ENCODE data around the gene RGMB.

GRCh38 chr5:95931559-95931783 is 30.2 kb downstream of the ELL2 start:
- PRO-cap = no peak

GRCh38 chr5:95962693-95963155 is 1.1 kb upstream of the ELL2 start:
- PRO-cap = no peak

DNA sequence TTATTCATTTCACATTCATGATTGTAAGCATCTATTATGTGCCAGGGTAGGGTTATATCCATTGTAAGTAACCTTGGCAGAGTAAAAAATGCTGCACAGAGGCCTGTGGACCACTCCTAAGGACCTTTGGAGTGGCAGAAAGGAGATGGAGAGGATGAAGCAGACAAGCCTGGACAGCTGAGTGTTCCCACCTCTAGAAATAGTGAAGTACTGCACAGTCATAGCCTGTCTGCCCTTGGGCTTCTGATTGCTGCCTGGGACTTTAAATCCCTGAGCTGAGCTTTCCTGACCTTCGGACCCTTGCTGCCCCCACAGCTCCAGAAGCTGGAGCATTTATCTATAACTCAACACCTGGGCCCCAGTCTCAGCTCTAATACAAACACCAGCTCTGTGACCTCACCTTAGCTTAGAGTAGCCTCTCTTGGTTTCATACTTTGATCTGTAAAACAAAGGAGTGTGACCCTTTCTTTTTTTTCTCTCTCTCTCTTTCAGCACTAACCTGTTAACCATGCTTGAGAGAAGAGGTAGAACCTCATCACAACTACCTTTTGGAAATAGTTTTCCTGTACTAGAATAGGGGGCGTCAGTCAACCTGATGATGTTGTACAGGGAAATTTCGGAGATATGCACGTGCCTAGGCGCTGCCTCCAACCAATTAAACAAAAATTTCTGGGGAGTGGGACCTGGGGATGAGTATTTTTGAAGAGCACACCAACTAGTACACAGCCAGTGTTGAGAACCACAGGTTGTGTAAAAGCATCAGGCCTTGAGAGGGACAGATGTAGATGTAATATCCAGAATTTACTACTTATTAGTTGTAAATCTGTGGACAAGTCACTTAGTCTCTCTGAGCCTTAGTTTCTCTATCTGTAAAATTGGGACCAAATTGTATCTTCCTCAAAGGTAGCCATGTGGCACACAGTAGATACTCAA is 25.4 kb upstream of the ELL2 start:
- PRO-cap = no peak

GRCh38 chr5:96125205-96126097 is 163.8 kb upstream of the ELL2 start:
- PRO-cap = no peak

GRCh38 chr5:96584576-96585082 is 77.5 kb upstream of the CAST start:
- PRO-cap = no peak

DNA sequence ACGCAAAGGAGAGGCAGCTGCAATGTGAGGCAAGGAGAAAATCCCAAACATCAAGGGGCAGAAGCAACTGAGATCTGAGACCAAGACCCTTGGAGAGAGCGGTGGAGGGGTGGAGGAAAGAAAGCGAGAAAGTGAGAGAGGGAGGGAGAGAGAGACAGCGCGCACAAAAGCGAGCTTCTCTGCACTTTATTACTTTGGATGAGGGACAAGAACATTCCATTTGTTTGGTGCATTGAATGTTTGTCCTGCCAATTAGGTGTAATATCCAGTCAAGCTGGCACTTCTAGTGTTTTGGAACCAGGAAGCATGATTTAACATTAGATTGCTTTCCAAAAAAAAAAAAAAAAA is 1.4 kb downstream of the CAST start:
- PRO-cap = no peak

- PRO-cap = no peak
Measured at GRCh38 chr5:96744263-96745009, 63.3 kb downstream of the ERAP1 start.

- PRO-cap = no peak
Measured at GRCh38 chr5:96764883-96765553, 42.7 kb downstream of the ERAP1 start.

- PRO-cap = bidirectional peak, plus-strand start at chr5:96808539, minus-strand start at chr5:96808352
Measured at GRCh38 chr5:96808229-96808782, 561 bp upstream of the ERAP1 start.

GRCh38 chr5:96885632-96886481 is 9.6 kb downstream of the ERAP2 start:
- PRO-cap = no peak

- PRO-cap = no peak
Measured at GRCh38 chr5:96921456-96922021, 14.3 kb upstream of the LNPEP start.

DNA sequence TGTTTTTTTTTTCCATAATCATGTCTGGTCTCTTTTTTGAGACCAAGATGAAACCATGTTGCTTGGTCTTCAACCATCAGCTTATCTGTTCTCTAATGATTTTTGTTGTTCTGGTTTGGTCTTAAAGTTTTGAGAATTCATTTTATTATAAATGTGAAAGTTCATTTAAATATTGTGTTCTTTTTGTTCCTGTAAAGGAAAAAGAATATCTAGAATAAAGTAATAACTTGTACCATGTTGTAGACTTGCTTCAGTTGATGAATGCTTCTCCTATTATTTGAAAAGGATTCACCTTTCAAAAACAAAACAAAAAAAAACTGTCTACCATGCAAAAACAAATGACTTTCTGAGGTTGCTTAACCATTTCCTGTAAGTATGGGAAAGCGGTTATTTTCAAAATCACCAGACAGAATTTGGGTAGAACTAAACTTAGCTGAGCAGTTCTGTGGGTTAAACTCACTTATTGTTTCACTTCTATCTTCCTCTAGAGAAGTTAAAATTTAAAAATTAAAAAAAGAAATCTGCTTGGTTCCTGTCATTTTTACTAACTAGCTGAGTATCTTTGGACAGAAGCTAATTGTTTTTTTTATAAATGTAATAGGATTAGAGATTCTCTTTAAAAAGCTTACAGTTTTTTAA is 25.1 kb downstream of the LNPEP start:
- PRO-cap = no peak

DNA sequence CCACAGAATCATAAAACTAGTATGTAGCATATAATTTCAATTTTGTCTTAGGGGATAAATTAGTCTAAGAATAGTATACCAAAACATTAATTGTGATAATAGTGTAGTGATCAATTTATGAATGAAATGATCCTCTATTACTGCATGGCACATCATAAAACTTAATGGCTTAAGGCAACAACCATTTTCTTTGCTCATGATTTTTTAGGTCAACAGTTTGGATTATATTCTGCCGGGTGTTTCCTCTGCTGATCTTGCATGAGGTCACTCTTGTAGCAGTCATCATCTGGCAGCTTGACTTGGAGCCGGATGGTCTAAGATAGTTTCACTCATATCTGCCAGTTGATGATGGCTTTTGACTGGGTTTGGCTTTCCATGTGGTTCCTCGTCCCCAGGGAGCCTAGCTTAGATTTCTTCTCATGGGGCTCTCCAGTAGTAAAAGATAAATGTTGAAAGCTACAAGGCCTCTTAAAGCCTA is 27.3 kb downstream of the LNPEP start:
- PRO-cap = no peak

- PRO-cap = no peak
Measured at GRCh38 chr5:97073606-97073935, 68.8 kb downstream of the LIX1 start.

DNA sequence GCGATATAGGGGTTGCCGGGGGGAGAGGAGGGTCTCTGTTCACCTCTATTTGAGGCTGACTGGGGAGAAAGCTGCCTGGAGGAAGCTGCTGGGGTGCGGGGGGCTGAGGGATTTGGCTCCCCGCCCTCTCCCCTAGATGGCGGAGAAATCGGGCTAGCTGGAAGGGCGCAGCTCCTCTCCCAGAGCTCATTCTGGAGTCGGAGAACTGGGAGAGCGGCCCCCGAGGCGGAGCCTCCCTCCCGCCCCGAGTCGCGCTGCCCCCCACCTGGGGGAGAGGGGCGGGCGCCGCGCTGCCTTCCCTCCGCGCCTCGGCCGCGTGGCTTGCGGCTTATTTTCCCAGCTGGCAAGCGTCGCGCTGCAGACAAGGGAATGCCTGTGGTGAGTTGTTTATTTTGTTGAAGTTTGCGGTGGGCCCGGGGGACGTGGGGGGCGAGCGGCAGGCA is 4.2 kb upstream of the RGMB start:
- PRO-cap = no peak

GRCh38 chr5:98770694-98770949 is 2.8 kb upstream of the RGMB start:
- PRO-cap = no peak

- PRO-cap = bidirectional peak, plus-strand start at chr5:98773635, minus-strand start at chr5:98773442; unidirectional peak, plus-strand start at chr5:98773786
Measured at GRCh38 chr5:98773543-98774023, at the start of gene RGMB. TSS of gene RGMB (plus strand) at chr5:98773663.

- PRO-cap = no peak
Measured at GRCh38 chr5:98787241-98787741, 13.8 kb downstream of the RGMB start.

DNA sequence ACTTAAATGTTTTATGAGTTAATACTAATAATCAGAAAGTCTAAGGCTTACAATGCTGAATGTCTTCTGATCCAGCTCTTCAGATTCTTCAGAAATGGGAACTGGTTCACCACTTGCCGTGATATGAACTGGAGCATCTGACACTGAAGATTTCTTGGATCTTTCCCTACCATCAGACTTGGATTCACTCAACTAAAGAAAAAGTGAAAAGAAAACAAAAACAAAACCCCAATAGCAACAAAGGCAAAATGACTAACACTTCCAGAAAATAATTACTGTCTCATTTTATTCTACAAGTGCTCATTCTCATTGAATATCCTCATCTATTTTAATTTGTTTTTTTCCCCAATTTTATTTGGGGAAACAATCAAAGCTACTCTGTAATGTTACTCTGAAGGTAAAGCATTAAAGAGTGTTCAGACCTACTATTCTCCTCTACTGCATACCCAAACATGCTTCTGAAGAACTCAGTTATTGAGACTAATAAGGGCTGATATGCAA is 60.3 kb downstream of the CHD1 start:
- PRO-cap = no peak

DNA sequence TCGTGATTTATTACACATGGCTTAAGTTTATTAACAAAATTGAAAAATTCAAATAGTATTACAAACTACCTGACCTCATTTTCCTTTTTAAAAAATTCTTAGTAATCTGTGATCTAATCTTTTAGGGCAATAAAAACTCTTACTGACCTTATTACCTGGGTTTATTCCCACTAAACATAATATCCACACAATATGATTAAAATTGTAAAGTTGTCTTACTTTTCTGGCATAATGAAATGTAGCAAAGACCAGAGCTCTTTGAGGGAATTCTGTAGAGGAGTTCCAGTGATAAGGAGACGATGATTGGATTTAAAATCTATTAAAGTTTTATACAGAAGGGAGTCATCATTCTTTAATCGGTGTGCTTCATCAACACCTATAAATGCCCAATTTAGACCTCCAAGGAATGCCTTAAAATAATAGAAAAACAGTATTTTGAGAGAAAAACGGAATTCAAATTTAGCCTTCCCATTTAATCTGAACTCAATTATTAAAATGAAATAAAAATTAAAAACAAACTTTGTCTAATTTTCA is 35.5 kb downstream of the CHD1 start:
- PRO-cap = no peak